T-cell (primary cell): ENCODE measurements around the gene FEN1.

DNA sequence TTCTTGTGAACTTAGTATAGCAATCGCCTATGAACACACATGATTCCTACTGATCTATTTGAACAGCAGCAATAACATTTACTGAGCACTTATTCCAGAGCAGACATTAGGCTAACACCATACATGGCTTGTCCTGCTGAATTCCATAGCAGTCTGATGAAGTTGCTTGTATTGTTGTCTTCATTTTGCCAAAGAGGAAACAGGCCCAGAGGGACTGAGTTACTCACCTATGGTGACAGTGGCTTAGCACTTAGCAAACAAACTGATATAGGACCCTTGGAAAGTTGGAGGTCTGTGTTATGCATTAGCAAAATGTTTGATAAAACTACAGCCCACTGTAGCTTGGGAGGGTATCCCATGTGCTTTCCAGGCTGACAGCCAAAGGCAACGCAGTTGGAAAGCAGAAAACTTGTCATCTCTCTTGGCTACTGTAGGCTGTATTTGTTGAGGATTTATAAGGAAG is 23.6 kb downstream of the SDHAF2 start:
- PRO-cap, 7 experiments = no peak in any of the 7 experiments

GRCh38 chr11:61507791-61508385 is 661 bp upstream of the LRRC10B start:
- PRO-cap, 7 experiments = no peak in any of the 7 experiments

DNA sequence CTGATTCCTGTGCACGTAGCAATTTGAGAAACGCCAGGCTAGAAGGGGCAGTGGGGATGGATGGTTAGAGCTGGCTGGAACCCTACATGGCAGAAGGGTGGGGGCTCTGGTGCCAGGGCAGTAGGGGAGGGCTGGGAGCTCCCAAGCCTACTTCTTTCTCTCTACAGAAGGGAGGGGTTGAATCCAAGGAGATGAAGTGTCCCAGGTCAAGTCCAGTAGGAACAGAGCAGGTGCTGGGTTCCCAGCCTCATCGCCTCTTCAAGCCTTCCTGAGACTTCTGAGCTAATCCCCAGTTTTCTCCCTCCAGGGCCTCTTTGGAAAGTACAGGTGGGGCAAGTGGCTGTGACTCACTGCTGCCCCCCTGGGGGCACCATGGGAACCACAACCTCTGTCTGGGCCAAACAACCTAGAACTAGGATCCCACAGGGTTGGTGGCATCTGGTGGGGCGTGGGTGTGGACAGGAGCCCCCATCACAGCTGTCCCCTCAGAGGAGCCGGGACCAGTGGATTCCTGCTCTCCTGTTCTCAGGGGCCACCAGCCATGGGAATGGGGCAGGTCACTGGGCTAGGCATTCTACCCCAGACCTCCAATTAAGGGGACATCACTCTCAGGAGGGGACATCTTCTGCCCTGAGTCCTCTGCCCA is 23.6 kb downstream of the LRRC10B start:
- PRO-cap, 7 experiments = no peak in any of the 7 experiments

GRCh38 chr11:61580021-61580655 is 738 bp downstream of the SYT7 start:
- PRO-cap, 7 experiments = no peak in any of the 7 experiments

- PRO-cap, 7 experiments = no peak in any of the 7 experiments
Observed at GRCh38 chr11:61600754-61601155, 19.9 kb upstream of the SYT7 start.

DNA sequence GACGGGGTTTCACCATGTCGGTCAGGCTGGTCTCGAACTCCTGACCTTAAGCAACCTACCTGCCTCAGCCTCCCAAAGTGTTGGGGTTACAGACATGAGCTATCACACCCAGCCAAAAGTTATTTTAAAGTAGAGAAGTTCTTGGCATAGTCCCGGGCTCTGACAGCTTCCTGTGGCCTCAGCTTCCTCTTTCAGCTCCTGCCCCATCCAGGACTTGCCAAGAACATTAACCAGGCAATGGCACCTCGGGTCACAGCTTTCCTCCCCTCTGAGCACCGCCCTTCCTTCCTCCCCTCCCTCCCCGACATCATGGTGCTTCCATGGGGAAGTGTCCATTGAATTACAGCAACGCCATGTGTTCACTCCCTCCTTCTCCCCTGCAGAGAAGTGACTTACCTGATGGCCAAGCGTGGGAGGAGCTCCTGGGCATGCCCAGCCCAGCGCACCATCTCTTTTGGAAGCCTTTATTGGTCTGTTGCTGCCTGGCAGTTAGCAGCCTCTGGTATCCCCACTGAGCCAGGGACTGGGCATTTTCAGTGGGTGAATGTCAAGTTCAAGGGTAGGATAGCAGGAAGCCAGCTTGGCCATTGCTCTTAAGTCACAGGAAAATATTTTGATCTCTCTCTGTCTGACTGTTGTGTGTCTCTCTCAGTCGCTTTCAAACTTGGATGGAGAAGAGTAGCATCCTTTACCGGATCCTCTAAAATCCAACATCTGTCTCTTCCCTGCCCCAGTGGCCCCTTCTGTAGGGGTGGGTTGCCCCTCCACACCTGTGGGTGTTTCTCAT is 25.7 kb upstream of the DAGLA start:
- PRO-cap, 7 experiments = no peak in any of the 7 experiments

- PRO-cap, 7 experiments = no peak in any of the 7 experiments
Observed at GRCh38 chr11:61681852-61682678, 1.9 kb downstream of the DAGLA start.

- PRO-cap, 7 experiments = no peak in any of the 7 experiments
Observed at GRCh38 chr11:61694989-61695850, 15.0 kb downstream of the DAGLA start.

GRCh38 chr11:61742625-61743035 is 9.8 kb upstream of the MYRF start:
- PRO-cap, 7 experiments = no peak in any of the 7 experiments

DNA sequence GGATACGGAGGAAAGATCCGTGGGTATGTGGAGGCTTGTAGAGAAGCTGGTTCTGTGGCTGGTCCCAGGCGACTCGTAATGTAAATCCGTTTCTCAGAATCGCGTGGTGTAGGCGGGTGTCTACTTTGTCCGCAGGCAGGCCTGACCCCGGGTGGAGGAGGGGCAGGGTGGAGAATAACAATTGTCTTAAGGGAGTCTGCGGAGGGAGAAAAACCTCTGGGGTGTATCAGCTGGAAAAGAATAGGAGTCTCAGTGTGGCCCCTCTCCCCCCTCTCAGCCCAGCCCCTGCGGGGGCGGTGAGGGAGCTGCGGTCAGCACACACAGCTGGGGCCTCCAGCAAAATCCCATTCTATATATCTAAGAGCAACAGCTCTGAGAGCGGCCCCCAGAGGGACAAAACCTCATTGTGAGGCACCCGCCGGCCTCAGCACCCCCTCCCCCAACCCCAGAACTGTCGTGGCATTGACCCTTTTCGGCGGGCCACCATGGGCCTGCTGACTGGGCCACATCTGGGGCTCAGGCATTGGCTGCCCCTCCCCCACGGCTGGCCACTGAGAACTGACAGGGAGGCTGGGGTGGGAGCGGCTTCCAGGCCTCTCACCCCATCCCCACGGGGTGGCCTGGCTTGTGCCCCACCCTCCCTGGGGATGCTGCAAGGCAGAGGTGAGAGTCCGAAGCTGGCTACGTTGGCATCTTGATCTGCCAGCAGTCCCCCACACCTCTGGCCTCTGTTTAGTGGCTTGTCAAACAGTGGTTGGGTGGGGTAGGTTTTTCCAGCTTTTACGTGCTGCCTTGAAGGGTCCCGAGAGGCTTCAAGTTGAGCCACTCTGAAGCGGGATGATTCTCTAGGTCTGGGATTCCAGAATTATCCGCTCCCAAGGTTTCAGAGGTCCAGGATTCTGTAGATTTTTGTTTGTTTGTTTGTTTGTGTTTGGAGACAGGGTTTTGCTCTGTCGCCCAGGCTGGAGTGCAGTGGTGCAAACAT is 2.6 kb upstream of the MYRF start:
- PRO-cap, 7 experiments = no peak in any of the 7 experiments

GRCh38 chr11:61769959-61770591 is 17.6 kb downstream of the MYRF start:
- PRO-cap, 7 experiments = no peak in any of the 7 experiments

DNA sequence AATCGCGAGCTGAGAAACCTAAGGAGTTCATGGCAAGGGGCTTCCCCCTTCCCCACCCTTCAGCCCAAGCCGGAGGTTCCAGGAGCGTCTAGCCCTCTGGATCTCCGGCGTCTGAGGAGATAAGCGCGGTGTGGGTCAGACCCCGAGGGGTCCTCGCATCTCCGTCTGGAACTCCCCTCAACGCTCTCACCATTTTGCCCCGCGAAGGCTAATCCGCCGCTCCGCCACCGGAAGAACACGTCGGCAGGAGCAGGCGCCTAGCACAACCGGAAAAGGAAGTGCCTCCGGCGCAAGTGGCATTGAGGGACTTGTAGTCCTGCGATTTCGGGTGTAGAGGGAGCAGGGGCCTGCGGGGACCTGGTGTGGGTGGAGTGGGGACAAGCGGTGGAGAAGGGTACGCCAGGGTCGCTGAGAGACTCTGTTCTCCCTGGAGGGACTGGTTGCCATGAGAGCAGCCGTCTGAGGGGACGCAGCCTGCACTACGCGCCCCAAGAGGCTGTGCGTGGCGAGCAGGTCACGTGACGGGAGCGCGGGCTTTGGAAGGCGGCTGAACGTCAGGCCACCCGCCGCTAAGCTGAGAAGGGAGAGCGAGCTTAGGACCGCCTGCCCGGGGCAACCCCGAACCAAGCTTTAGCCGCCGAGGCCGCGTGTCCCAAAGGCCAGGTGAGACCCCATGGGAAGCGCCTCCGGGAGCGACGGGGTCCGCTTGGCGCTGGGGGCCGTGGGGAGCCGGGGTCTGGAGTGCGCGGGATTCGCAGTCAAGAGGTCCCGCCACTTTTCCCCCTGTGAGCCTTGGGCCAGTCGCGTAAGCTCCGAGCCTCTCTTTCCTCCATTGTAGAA is at the start of gene FEN1:
TSS of gene FEN1 (plus strand) at position 546 of the 840 bp plus-strand sequence.
- PRO-cap, 7 experiments = peak in 7 of 7 experiments; most common plus-strand start position 519 of the sequence (in 3); most common minus-strand start position 210 of the sequence (in 7)

DNA sequence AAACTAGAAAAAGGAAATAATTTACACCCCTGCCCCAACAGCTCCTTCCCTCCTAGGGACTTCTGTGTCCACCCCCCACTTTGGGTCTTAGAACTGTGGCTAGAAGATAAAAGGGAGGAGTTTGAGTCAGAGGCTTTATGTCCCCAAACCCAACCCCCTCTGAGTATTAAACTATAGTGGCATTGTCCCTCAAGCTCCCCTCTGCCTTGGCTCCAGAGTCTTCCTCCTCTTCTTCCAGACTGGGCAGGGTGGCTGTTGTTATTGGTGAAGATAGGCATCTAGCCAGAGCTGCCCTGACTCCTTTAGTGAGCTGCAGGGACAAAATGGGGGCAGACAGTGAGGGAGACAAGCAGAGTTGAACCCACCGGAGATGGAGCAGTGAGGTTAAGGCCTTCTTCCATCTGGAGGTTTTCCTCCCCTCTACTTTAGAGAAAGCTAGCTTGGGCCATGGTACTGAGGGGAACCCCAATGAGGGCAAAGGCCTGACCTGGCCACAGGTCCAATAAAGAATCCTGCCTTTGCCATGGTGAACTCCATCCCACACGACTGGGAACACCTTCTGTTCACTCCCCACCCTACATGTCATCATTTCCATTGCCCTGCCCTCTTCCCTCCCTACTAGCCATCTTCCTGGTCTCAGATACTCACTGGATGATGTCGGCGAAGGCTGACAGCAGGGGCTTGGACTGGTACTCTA is 9.6 kb downstream of the FEN1 start:
- PRO-cap, 7 experiments = no peak in any of the 7 experiments

DNA sequence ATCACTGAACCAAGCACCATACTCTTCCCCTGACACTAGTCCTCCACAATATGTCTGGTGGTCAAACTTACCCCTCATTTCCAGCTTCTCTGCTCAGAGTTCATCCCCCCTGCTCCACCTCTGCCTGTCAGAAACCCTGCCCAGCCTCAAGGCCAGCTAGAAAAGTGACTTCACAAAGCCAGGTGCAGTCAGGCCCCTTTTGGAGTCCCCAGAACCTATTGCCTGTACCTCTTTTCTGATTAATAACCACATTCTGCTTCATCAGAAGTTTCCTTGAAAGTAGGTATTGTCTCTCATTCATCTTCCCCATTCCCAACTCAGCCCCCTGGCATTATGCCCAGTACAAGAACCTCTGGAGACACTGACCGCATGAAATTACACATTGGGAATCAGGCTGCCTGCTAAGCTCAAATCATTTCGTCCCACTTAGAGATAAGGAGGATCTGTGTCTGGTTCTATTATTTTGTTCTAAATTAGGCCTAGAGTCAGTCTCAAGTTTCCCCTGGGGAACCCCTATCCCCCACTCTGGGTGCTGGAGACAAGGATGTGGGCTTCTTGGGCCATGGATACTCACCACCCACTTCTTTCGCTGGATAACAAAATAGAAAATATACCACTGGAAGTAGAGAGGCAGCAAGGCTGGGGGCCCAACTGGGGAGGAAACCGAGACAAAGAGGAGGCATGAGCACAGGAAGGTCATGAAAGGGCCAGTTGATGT is 11.6 kb downstream of the FEN1 start:
- PRO-cap, 7 experiments = no peak in any of the 7 experiments

DNA sequence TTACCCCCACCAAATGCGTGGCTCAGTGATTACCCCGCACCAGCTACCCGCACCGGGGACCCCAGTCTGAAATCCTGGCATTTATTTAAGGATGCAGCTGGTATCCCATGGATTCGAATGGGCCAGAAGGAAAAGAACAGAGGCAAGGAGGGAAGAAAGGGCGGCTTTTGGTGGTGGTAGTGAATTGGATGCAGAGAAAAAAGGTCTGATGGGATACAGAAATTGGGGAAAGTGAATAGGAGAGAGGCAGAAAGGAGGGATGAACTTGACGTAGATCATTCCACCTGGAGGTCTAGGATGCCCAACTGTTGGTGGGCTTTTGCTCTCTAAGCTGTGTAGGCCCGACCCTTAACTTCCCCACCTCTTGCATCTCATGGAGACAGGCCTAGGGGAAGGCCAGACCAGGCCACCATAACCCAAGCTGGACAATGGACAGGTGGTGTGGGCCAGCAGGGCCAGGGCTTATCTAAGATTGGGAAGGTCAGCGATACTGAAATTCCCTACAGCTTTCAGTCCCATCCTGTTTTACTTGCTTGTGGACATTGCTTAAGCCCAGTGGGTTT is 1.5 kb downstream of the FADS2 start:
- PRO-cap, 7 experiments = no peak in any of the 7 experiments

- PRO-cap, 7 experiments = no peak in any of the 7 experiments
Observed at GRCh38 chr11:61958882-61959365, 8.5 kb downstream of the FTH1 start.

DNA sequence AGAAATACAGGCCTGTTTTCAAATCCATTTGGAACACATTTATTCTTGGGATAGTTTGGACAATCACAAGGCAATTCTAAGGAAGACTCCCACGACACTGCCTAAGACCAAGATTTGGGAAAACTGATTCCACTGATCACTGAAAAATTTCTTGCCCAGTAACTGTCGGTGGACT is 1.1 kb downstream of the FTH1 start:
- PRO-cap, 7 experiments = peak in 3 of 7 experiments; most common minus-strand start position 112 of the sequence (in 2)

DNA sequence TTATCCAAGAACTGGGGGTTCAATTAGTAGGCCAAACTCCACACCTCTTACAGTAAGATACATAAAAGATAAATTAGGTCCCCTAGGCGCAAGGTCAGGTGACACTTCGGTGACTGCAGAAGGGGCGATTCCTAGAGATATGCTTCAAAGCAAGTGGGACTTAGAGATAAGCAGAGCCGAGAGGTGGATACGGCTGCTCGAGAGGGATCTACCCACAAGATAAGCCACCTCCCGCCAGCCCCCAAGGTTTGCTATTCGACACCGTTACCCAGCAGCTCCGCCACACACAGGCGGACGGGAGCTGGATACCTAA is 870 bp downstream of the FTH1 start:
- PRO-cap, 7 experiments = peak in 7 of 7 experiments; most common plus-strand start position 283 of the sequence (in 7); most common minus-strand start position 141 of the sequence (in 2)

- PRO-cap, 7 experiments = no peak in any of the 7 experiments
Observed at GRCh38 chr11:61971158-61972411, 4.2 kb upstream of the FTH1 start.

GRCh38 chr11:62045533-62046014 is 78.1 kb upstream of the FTH1 start:
- PRO-cap, 7 experiments = no peak in any of the 7 experiments